Mammary epithelial cell (primary cell): Measurements from ENCODE around the genes SORBS1 and ZNF518A.

- CAGE, long polyA plus RNA: no peak
- RRBS: 28% methylated on average over 6 of the region's 39 CpGs
Measured at GRCh38 chr10:95230498-95231304, 36.7 kb downstream of the ACSM6 start.

GRCh38 chr10:95248678-95250042, 41.6 kb downstream of the PDLIM1 start:
- CAGE, long polyA plus RNA: no peak
- RRBS: no CpG with 5 or more reads among the region's 11 CpGs

DNA sequence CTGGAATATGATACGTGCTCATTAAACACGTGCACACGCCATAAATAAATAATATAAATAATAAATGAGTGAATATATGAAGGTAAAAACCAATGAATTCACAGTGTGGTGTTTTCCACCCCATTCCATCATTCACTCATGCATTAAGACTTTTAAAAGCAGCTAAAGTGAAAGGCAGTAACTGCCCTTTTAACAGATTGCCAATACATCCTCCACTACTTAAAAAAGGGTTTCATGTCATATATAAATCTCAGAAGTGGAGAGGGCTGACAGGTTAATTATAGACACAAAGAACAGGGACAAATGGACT, 1.9 kb downstream of the PDLIM1 start:
- CAGE, long polyA plus RNA: no peak
- RRBS: no CpG with 5 or more reads among the region's 3 CpGs

- CAGE, long polyA plus RNA: no peak
- RRBS: no CpG with 5 or more reads among the region's 9 CpGs
Measured at GRCh38 chr10:95328577-95329444, 38.0 kb upstream of the PDLIM1 start.

- CAGE, long polyA plus RNA: no peak
- RRBS: no CpG with 5 or more reads among the region's 8 CpGs
Measured at GRCh38 chr10:95351060-95351335, 60.2 kb upstream of the PDLIM1 start.

GRCh38 chr10:95410479-95410809, 119.6 kb upstream of the PDLIM1 start:
- CAGE, long polyA plus RNA: no peak
- RRBS: no CpG with 5 or more reads among the region's 4 CpGs

GRCh38 chr10:95431836-95432415, 129.2 kb downstream of the SORBS1 start:
- CAGE, long polyA plus RNA: no peak
- RRBS: no CpG with 5 or more reads among the region's 6 CpGs

GRCh38 chr10:95458023-95458621, 103.0 kb downstream of the SORBS1 start:
- CAGE, long polyA plus RNA: no peak
- RRBS: no CpG with 5 or more reads among the region's 3 CpGs

GRCh38 chr10:95511225-95512358, 49.6 kb downstream of the SORBS1 start:
- CAGE, long polyA plus RNA: no peak
- RRBS: no CpG with 5 or more reads among the region's 16 CpGs

GRCh38 chr10:95513922-95514422, 47.2 kb downstream of the SORBS1 start:
- CAGE, long polyA plus RNA: no peak
- RRBS: no CpG with 5 or more reads among the region's 2 CpGs

DNA sequence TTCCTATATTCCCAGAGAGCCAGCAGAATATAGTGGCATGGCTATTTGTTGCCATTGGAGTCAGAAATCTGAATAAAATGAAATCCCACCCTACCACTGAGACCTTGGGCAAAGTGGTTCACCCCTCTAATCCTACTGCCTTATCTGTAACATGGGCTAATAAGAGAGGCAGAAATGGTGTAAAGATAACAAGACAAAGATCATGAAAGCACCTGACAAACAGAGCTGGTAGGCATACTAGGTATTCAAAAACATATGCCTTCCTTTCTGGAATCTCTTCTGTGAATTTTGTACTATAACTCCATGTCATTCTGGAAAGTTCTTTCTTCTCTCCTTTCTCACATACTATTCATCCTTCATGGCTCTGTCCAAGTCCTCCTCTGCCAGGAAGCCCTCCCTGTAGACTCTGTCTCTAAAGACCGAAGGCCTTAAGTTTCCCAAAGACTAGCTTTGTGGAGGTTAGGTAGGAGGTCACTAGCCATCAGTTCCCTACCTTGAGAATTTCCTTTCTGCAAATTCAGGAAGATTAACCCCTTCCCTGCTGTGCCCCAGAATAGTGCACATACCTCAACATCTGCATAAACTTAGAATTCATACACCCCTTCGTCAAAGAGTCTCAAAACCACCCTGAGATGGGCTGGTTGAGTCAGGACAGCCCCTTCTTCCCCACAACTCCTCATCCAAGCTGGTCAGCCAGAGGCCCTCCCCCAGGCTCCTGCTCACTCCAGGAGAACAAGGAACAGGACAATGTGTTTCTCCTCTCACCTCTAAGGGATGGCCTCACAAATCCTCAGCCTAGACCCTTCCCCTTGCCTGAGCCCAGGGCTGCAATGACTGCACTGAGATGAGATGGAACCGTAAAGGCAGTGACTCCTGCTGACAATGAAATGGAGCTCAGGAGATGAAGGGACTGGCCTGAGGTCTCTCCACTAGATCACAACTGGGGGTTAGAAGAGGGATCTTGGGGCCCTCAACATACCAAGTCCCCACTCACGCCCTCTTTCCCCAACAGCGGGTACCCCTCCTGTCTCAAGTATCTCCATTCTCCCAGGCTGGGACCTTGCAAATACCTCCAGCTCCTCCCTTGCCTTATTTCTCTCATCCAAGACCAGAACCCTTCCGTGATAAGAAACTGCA, 20.5 kb downstream of the SORBS1 start:
- CAGE, long polyA plus RNA: no peak
- RRBS: no CpG with 5 or more reads among the region's 6 CpGs

GRCh38 chr10:95561133-95561477, at the start of gene SORBS1:
SORBS1 (minus strand) TSS chr10:95561371.
- CAGE, long polyA plus RNA: no peak
- RRBS: 3% methylated on average over 5 of the region's 41 CpGs

DNA sequence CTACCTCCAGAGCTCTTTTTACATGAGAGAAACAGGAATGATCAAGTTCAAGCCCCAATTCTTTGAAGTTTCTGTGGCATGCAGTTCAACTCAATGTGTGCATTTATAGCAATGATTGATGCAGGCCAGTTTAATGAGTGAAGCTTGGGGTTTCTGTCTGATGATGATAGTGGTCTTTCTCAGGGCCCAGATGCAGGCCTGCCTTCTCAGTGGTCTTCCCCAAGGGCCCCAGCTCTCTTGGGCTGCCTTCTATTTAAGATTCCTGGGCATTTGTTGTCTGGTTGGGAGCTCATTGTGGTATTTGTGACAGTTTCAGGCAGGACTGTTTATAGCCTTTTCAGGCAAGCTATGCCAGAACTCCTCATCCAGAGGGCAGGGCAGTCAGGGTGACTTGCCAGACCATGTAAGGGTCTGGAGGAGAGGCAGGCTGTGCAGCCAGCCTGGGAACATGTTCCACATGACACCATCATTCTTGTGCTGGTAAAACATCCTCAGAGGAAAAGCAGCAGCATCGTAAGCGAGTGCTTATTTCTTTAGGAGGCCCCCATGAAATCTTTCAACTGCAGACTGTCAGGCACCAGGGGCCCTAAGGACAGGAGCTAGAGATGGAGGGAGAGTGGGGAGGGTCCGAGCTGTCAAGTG, 43.9 kb upstream of the SORBS1 start:
- CAGE, long polyA plus RNA: no peak
- RRBS: no CpG with 5 or more reads among the region's 3 CpGs

DNA sequence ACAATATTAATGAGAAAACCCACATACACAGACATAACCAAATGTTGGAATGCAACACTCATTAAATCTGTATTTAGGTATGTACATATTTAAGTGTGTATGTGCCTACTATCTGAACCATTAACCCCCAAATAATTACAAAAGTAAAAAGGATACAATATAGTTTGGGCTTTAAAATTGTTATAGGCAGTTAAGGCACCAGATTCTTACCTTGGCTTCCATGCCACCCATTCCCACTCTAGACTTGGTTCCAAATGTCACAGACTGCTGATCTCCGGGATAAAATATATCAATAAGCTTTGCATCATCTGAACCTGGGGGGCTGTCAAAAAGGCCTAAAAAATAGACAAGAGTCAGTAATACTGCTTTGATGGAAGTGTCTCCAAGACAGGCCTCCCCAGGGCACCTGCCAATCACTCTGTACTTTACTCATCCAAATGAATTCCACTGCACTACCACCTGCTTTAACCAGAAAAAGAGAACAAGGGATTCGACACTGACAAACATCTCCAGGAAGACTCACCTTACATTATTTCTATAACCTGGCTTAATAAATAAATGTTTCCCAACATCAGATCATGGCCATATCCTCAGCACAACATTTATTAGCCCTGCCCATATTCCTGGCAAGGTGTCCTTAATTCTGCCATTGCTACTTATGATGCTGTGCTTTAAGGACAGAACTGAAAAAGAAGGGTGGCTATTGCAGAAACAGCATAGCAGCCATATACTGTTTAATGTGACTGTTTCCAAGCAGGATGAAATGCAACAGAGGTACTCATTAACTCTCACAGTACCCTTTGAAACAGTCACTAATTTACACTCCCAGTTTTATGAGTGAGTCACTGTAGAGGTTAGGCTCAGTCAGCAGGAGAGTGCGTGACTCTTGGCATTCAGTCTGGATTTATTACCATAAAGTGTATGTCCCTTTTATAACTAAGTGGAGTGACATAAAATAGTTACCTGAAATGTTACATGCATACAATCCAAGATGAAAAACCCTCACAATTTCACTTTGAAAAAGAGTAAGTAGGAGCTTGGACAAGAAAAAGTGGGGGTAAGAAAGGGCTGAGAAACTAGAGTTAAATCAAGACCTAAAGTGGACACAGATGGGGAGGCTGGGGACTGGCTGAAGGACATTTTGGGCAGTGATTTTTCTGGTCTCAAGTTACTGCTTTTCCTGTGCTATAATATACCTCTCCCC, 28.0 kb downstream of the ALDH18A1 start:
- CAGE, long polyA plus RNA: no peak
- RRBS: no CpG with 5 or more reads among the region's 3 CpGs

DNA sequence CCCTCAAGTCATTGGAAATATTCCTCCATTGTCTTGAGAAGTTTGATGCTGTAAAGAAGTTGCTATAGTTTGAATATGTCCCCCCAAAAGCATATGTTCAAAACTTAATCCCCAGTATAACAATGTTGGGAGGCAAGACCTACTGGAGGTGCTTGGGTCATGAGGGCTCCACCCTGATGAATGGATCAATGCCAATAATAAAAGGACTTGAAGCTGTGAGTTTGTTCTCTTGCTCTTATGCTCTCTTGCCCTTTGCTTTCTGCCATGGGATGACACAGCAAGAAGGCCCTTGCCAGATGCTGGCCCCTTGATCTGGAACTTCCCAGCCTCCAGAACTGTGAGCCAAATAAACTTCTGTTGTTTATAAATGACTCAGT, 11.8 kb downstream of the ENTPD1 start:
- CAGE, long polyA plus RNA: no peak

DNA sequence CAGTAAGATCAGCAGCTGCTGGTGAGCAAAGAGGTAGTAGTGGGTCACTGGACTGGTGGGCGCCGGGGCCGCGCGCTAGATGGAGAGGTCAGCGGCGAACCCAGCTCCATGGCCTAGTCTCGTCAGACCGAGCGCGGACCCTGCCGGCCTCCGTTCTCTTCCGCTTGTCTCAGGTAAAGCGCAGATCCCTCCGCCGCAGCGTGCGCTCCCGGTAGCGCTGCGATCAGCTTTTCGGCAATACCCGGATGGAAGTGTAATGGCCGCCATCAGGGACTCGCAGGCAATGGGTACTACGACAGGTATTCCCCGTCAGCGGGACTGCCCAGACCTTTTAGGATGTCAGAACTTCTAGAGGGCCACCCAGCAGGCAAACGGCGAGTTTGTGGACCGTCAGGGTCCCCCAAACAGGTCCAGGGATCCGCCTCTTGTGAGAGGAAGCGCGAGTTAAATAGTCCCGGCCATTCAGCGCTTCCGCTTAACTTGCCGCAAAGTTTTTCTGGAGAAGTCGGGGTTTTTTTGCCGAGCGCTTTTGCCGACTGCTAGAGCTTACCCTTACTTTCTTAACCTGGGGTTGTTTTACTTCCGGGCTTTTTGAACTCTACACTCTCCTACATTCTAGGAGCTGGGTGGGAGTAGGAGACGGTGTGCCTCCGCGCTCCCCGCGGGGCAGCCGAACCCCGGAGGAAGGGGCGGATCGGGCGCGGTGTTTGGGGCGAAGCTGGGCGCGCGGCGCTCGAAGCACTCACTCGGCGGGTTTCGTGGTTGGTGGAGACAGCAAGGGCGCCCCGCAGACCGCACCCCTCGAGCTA, at the start of gene ZNF518A:
Gene ZNF518A, plus strand, starts transcription at position 478 of the 809 bp plus-strand sequence.
- CAGE, long polyA plus RNA: no peak
- RRBS: 2% methylated on average over 27 of the region's 68 CpGs

DNA sequence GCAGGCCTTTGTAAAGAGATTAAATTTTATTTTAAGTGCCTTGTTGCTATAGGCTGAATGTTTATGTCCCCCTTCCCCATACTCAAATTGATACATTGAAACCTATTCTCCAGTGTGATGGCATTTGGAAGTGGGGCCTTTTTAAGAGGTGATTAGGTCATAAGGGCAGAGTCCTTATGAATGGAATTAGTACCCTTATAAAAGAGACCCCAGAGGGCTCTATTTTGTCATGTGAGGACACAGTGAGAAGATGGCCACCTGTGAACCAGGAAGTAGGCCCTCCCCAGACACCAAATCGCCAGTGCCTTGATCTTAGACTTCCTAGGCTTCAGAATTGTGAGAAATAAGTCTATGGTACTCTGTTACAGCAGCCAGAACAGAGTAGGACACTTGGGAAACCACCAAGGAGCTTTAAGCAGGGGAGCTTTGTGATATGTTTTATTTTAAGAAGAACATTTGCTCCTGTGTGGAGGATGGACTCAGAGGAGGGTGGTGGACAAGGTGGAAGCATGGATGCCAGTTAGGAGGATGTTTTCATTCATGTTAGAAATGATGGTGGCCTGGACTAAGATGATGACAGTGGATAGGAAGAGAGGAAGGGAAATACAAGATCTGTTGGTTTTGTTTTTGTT, 9.3 kb downstream of the ZNF518A start:
- CAGE, long polyA plus RNA: no peak
- RRBS: no CpG with 5 or more reads among the region's 1 CpG

GRCh38 chr10:96547236-96547640, 33.5 kb upstream of the TLL2 start:
- CAGE, long polyA plus RNA: no peak
- RRBS: no CpG with 5 or more reads among the region's 3 CpGs

DNA sequence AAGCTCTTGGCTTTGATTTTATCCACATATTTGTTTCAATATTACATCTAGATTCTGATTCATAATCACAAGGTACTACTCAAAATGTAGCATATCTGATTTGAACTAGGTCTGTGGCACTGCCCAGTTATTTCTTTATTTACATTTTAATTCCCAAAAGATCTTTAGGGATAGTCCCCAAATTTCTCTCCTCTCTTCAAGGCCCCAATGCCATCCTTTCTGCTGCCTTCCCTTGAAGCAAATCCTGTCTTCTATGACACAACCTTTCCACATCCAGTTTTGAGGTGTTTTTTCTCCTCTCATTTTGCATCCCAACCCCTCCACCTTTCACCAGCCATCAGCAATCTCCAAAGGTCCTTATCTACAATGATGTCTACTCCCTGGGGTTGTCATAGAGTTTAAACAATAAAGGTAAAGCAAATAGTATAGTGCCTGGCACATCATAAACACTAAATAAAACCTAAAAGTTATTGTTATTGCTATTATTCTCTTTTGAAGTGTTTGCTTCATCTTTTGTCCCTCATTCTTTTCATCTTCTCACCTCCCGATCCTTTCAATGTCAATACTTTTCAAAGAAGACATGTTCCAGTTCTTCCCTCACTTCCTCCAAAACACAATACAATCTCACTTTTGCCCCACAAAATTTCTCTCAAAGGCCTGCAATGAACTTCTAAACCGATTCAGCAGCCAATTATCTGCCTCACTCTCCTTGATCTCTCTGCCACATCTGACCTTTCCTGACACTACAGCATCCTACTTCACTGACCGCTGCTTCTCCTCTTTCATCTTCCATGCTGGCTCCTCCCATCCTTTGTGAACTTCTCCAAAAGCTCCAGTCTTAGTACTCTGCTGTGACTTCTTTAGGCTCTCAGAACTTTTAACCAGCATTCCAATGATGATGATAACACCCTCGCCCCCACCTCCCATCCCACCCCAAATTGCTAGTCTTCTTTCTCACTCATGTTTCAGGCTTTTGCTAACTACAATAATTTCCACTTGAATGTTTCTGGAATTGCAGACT, 32.8 kb downstream of the TM9SF3 start:
- CAGE, long polyA plus RNA: no peak
- RRBS: no CpG with 5 or more reads among the region's 4 CpGs

DNA sequence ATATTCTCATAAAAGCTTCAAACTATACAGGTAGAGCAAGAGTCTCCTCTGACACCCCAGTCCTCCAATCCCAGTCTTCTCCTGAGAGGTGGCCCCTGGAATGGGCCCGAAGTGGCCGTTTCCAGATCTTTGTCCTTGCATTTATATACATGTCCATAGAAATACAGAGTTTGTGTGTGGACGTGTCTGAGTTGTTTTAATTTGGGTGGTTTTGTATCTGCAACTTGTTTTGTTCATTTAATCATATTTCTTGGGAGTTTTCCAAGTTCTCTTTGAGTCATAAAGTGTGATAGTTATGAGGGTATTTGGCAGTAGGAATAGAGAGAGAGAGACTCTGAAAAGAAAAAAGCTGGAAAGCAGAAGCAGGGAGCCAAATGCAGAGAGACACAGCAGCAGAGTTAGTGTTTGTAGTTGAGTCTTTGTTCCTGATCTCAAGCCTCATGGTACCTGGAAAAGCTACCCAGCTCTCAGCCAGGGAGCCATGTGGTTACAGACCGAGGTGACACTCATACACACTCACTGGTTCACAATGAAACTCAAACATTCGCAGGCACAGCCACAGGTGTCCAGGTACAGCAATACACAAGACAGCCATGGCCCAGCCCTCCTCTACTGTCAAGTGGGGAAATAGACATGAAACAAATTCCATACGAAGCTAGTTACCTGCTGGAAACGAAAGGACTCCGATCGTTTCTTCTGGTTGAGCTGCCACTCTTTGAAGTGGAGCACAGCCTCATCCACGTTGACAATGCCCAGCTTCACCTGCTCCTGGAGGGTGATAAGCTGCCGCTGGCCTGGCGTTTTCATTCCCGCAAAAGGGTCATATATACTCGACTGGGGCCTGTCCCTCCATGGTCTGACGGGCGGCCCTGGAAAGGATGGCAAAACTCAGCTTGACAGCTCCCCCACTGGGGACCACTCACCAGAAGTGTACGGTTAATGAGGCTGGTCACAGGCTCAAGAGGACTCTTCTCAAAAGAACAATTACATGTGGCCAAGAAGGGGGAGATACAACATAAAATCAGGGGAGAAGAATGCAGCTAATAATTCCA, 33.2 kb upstream of the TM9SF3 start:
- CAGE, long polyA plus RNA: no peak
- RRBS: no CpG with 5 or more reads among the region's 17 CpGs